SJCRH30 (cell line): ENCODE data around the genes LRIG3 and SLC16A7.

- RAMPAGE, long total RNA, result no peak
Measured at GRCh38 chr12:57756230-57756659, 1.3 kb downstream of the MARCHF9 start.

GRCh38 chr12:57825920-57826285 is 7.4 kb upstream of the AVIL start:
- RAMPAGE, long total RNA, result no peak

DNA sequence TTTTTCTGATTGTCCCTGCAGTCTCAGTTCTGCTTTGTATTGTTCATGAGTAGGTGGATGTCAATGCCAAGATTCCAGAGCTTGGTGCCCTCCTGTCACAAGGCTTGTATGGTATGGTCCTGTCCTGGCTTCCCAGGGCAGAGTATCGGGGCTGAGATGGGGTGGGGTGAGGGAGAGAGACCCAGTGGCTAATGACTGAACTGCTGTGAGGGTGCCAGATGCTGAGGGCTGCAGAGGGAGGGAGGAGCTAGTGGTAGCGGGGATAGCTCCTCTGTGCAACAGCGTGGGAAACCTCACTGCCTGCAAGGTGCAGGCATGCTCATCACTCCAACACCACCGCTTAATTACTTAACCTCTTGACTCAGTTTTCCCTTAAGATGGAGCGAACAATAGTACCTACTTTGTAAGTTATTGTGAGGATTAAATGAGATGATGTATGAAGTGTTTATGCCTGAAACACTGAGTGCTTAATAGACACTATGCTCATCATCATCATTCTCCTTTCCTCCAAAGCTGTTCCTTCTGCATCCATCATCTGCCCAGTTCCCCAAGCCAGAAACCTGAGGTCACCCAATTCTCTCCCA is 4.6 kb upstream of the CTDSP2 start:
- RAMPAGE, long total RNA, result no peak

GRCh38 chr12:57864360-57864880 is 17.9 kb upstream of the CTDSP2 start:
- RAMPAGE, long total RNA, result no peak

DNA sequence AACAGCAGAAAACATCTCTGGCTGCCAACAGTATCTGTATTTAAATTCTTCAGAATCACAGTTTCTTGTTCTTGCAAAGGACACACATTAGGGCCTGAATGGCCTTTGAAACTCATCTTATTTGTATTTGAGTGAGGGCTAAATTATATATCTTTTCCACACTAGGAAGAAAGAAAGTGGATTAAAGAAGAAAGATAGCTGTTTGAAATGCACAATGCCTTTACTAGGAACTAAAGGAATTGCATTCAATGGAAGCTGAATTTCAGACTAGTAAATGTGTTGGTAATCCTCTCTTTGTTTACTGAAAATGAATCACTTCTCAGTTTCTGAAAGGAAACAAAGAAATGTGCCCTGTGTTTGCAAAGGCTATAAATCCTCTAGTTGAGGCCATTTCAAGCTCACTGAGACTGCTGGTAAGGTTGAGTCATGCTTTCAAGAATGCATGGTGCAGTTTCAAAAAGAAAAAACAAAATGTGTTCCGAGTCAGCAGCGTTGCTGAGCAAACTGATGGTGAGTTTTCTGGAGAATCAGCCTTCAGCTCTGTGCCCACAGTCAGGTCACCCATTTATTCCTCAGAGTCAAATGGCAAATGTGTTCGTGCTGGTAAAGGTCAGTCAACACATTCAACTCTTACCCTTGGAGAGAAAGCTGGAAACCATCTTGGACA is 484.0 kb downstream of the ATP23 start:
- RAMPAGE, long total RNA, result no peak

DNA sequence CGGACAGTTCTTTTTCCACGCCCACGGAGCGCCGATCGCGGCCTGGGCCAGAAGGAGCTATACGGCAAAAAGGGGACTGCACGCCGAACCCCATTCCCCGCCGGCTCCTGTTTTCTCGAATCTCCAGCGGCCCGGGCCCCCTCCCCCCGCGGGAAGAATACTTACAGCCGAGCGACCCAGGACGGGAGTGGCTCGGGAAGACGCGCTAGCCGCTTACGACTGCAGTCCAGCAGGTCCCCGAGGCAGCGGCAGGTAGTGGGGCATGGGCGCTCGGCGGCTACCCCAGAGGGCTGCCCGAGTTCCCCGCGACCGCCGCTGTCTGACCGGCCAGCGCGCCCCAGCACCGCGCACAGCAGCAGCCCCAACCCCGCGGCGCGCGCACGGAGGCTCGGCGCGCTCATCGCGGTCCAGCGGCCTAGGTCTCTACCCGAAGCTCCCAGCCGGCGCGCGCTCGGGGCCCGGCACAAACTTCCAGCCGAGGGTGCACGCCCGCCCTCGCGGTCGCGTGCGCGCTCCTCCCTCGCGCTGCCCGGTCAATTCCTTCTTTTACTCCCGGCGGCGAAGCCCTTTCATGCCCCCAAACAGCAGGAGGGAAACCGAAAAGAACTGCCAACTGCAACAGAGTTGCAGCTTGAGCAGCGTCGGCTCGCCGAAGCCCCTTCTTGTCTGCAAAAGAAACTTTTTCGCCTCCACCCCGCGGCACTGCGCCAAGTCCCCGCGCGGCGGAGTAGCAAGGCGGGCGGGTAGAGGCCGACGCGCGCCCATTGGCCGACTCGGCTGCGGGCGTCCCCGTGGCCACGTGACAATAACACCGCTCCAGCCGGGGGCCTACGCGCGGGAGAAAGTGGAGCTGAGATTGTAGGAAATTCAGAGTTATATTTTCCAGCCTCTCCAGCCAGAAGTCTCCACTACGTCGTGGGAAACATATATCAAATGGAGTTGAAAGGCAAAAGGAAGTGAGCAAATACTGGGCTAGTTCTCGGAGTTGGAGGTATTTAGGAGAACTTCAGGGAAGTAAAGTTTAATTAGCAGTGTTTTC is at the start of gene LRIG3:
Gene LRIG3, minus strand, starts transcription at position 670 of the 1,039 bp plus-strand sequence.
- RAMPAGE, long total RNA, result no peak

- RAMPAGE, long total RNA, result no peak
Measured at GRCh38 chr12:58939618-58940080, 19.3 kb upstream of the LRIG3 start.

GRCh38 chr12:59079422-59079872 is 159.1 kb upstream of the LRIG3 start:
- RAMPAGE, long total RNA, result no peak

- RAMPAGE, long total RNA, result no peak
Measured at GRCh38 chr12:59084845-59085414, 164.6 kb upstream of the LRIG3 start.

DNA sequence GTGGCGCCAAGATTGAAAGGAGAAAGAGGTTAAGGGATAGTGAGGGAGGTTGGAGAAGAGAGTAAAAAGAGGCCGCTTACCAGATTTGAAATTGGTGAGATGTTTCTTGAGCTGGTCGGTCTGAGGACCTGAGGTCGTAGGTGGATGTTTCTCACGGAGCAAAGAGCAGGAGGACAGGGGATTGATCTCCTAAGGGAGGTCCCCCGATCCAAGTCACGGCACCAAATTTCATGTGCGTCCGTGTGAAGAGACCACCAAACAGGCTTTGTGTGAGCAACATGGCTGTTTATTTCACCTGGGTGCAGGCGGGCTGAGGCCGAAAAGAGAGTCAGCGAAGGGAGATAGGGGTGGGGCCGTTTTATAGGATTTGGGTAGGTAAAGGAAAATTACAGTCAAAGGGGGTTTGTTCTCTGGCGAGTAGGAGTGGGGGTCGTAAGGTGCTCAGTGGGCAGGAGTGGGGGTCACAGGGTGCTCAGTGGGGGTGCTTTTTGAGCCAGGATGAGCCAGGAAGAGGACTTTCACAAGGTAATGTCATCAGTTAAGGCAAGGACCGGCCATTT is 267.5 kb upstream of the SLC16A7 start:
- RAMPAGE, long total RNA, result no peak

DNA sequence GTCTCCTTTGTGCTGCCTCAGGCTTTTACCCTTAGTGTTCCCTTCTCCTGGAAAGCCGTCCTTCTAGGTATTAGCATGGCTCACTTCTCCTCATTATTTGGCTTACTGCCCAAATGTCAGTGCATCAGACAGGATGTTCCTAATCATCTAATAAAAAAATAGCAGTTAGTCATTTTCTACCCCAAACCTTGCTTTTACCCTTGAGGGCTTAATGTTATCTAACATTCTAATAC is 109.0 kb upstream of the SLC16A7 start:
- RAMPAGE, long total RNA, result no peak

DNA sequence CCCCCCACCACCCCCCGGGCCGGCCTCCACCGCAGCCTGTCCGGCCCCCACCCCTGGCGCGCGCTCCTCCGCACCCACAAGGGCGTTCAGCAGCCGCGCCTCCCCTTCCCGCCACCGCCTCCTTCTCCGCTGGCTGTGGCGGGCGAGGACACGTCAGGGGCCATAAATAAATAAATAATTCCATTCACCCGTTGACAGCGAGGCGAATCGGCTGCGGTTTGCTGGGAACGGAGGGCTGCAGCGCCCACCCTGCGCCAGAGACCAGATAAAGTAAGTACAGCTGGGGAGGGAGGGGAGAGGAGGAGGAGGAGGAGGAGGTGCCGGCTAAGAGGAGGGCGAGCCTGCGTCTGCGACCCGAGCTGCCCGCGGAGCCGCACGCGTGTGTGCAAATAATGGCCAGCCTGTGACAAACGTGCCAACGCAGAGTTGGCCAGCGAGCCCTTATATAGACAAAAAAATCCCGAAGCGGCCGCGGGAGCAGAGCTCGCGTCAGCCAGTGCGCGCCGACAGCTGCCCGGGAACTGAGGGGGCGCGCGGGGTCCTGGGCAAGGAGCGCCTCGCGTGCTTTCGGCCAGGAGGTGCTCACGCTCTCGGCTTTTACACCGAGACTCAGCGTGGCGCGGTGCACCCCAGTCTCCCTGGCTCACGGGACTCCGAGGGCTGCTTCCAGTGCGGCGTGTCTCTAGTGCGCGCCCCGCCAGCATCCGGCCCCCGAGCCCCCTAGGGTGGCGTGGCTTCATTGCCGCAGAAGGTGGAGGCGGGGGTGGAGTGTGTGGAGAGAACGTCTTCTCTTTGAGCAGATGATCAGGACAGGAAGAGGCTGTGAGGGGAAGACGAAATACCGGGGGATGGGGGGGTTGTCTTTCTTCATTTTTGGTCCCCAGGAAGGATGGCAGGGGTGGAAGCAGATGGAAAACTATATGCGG is at the start of gene SLC16A7:
Gene SLC16A7, plus strand, starts transcription at position 63 of the 926 bp plus-strand sequence.
- RAMPAGE, long total RNA, result no peak

DNA sequence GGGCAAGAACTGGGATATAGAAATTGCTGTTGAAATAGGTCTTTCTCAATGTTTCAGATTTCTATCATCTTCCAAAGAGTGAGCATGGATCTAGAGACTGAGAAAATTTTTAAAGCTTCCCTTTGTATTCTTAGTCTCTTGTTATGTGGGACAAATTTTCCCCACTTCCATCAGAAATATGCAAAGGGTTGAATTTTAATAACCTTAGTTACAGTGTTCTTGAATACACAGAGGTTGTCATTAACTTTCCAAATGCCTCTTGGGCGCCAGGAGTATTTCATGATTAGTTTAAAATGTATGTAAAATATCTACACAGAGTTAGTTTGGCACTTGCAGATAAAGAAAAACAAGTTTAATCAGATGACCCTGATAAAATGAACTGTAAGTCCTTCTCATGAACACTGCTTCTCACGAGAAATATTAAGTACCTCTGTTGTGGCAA is 121.3 kb downstream of the SLC16A7 start:
- RAMPAGE, long total RNA, result no peak

GRCh38 chr12:60254674-60255076 is 658.8 kb downstream of the SLC16A7 start:
- RAMPAGE, long total RNA, result no peak

DNA sequence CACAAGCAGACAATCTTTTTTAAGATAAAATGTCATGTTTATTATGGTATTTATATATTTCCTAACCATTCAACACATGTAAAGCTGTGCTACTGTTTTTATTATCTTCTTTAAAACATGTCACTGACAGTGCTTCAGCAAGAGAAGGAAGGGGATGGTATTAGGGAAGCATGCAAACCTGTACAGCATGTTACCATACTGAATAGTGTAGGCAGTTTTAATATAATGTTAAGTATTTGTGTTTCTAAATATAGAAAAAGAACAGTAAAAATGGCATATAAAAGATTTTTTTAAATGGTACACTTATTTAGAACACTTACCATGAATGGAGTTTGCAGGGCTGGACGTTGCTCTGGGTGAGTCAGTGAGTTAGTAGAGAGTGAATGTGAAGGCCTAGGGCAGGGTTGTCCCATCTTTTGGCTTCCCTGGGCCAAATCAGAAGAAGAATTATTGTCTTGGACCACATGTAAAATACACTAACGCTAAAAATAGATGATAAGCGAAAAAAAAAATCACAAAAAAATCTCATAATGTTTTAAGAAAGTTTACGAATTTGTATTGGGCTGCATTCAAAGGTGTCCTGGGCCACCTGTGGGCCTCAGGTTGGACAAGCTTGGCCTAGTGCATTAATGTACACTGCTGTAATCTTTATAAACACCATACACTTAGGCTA is 17.1 kb downstream of the USP15 start:
- RAMPAGE, long total RNA, result no peak

GRCh38 chr12:62487976-62488328 is 21.3 kb downstream of the MON2 start:
- RAMPAGE, long total RNA, result no peak

DNA sequence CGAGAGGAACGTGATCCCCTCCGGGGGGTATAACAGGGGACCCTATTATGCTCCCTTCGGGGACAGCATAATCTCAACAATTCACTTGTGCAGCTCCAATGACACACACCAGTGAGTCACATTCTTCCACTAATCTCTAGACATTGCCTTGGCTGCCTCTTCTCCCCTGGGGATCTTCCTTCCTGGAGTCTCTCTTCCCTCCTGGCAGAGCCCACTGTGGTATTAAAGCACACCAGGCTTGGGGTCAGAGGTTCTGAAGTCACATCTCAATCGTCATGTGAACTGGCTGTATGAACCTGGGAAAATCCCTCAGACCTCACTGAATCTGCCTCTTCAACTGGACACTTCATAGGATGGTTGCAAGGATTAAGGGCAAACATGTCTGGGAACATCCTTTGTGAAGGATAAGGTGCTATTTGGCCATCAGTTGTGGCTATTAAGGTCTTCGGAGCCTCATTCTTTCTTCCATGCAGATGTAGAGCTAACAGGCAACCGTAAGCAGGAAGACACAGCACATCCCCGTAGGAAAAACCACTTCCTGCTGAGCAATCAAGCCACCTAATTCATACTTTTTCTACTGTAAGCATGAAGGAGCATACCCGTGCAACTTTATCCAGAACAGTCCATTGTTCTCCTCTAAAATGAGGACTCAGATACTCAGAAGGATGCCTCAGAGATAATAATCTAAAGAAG is 232.2 kb downstream of the PPM1H start:
- RAMPAGE, long total RNA, result no peak

DNA sequence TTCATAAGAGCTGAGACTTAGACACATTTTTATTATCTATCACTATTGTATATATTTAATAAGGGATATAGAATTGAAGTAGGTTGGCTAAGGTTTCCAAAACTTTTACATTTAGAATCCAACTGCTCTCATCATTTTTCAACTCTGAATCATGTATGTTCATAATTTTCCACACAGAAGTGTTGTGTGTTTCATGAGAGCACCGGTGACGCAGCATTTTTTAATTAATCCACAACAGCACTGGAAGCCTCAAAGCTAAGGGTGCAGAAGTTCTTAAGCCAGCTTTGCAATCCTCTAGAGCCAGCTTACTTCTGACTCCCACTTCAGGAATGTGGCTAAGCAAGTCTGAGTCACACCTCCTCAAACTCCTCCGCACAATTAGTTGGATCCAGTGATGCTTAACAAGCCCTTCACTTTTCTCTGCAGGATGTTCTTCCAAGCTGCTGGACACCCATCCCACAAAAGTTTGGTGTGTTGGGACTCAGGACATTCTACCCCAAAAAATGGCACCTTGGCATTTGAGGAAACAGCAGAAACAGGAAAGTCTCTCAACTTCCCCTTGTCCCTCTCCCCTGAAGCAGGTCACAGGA is 210.1 kb downstream of the PPM1H start:
- RAMPAGE, long total RNA, result no peak

DNA sequence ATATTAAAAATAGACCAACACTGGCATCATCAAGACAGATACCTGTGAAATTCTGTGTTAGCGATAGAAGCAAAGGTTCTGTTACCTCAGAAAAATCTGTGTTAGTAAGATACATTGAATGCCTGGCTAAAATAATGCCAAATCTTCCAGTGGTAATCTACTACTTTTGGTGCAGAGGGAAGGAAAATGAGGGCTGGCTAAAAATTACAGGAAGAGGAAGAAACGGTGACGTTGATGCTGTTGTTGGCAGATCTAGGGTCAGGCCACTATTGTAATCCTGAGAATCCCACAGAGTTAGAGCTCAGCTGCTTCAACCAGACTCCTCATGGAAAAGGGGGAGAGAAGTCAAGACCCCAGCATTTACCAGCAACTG is 145.2 kb downstream of the PPM1H start:
- RAMPAGE, long total RNA, result no peak

- RAMPAGE, long total RNA, result no peak
Measured at GRCh38 chr12:62817514-62818406, 117.2 kb downstream of the PPM1H start.